Panc1 (cell line): ENCODE measurements around the gene DNAJC3.

DNA sequence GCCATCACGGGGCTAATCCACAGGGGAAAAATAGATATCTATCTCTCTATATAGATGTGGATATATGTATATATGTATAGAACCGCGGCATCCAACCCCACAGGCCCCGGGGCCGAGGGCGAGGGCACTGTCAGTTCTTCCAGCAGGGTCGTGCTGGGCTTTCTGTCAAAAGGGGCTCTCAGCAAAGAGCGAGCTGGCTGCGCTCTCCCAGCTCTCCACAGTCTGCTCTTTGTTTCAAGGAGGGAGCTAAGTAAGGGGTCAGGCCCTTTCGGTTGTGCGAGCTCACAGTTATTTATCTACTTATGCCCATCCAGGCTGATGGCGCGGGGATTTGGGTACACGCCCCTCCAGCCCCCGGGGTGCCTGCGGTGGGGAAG lies 3.3 kb downstream of the SLITRK1 start:
- RRBS, 2 experiments: no CpG with 5 or more reads among the region's 16 CpGs

GRCh38 chr13:83881758-83882095 lies 547 bp downstream of the SLITRK1 start:
- RRBS, 2 experiments: no CpG with 5 or more reads among the region's 7 CpGs

DNA sequence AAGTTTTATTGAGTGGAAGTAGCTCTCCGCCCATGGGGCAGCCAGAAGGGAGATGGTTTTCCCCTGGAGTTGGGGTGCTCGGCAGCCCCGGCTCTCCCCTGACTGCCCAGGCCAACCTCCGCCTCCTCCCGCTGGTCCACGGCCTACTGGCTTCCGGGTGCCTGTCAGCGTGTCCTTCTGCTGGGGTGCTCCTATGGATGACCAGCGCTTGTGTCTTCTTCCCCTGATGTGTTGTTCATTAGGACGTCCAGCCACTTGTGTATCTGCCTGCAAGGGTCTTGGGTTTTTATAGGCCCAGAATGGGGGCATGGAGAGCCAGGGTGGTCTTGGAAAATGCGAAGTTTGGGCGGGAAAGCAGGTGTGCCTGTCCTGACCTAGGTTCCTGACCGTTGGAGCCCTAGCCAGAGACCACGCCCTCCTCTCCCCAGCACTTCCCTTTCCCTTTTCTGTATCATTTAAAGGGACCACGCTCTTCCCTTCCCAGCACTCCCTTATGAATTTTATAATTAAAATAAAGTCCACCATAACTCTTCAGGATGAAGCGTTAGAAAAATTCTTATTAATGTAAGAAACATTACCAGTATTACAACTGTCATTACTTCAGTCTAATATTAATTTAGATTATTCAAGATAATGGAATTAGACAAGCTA lies 139.8 kb downstream of the SLITRK5 start:
- RRBS, 2 experiments: 5 to 14% methylated on average over 5 of the region's 16 CpGs

DNA sequence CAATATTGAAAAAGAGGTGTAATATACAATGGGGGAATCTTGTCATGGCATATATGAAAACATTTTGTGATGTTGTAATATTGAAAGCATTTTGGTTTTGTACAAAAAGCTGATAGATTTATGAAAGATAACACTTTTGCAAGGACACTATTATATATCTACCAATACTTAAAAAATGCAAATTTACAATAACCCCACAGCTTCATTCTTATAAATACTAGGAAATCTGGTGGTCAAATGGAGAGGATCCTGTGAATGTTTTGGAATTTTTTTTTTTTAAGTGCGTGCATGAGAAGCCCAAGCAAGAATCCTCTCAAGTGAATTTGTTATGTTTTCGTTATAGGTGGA lies 1263.0 kb downstream of the SLITRK5 start:
- RRBS, 2 experiments: no CpG with 5 or more reads among the region's 2 CpGs

GRCh38 chr13:92806302-92806736 lies 420.3 kb upstream of the GPC6 start:
- RRBS, 2 experiments: no CpG with 5 or more reads among the region's 4 CpGs

GRCh38 chr13:94184982-94185232 lies 294.6 kb downstream of the DCT start:
- RRBS, 2 experiments: no CpG with 5 or more reads among the region's 2 CpGs

- RRBS, 2 experiments: no CpG with 5 or more reads among the region's 5 CpGs
These were observed 176.3 kb downstream of the DCT start for GRCh38 chr13:94303279-94303523.

DNA sequence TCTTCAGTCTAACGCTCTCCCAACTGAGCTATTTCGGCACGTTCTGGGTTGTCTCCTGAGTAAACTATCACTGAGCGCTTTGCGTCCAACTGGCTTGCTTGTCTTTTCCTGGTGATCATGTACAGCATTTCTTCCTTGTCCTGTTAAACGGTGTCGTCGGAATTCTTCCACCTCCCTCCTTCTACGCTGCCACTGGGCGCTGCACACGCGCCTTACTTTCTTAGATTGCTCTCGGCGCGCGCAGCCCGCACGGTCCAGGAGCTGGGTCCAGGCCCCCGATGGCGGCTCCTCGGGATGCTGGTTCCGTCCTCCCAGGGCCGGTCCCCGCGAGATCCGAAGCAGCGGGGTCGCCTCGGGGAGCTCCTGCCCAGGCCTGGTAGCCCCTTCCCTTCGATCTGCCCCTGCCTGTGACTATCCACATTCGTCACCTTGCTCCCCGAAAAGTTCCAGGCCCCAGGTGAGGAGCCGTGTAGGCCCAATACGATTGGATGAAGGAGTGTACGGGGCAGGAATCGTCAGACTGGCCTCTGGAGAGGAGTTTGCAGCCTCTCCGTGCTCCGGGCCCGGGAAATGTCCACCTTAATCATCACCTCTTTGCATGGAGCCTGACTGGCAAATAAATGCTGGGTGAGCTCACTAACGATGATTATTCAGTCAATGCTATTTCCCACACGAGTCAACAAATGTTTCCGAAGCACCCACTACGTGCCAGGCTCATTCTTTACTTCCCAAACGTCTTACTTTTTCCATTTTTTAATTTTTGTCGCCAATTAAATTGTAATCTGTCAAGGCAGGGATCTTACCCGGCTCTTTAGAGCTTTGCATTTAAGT lies 46.1 kb downstream of the TGDS start:
- RRBS, 2 experiments: no CpG with 5 or more reads among the region's 46 CpGs

DNA sequence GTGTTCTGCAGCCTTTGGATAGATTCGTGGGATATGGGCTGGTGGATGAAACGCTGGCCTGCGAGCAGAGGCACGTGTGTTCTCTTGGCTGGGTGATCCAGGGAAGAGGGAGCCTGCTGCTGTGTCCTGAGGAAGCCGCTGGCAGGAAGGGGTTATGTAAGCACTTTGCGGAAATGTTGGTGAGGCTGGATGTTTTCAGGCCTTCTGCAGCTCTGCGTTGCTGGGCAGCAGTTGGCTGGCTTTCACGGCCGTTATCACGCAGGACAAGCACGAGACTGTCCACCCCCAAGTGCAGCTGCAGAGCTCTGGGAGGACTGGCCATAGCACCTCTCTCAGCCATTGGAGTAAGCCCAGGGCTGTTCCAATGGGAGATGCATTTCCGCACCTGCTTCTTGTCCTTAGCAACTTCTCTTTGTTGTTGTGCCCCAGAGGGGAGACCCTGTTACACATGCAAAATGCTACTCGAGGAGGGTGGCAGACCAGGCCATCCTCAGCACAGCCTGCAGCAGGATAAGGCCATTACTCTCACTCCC lies 147.0 kb upstream of the SOX21 start:
- RRBS, 2 experiments: no CpG with 5 or more reads among the region's 13 CpGs

DNA sequence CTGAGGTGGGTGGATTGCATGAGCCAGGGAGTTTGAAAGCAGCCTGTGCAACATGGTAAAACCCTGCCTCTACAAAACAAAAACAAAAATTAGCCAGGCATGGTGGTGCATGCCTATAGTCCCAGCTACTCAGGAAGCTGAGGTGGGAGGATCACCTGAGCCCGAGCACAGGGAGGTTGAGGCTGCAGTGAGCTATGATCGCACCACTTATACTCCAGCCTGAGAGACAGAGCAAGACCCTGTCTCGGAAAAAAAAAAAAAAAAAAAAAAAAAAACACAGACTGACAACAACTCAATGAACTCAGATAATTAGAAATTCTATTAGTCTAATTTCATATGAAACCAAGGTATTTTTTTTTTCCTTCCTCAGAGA lies 22.7 kb downstream of the ABCC4 start:
- RRBS, 2 experiments: no CpG with 5 or more reads among the region's 3 CpGs

GRCh38 chr13:95300722-95301120 lies 530 bp downstream of the ABCC4 start:
- RRBS, 2 experiments: under 1 to 3% methylated on average over 10 of the region's 33 CpGs

- RRBS, 2 experiments: no CpG with 5 or more reads among the region's 3 CpGs
These were observed 13.2 kb upstream of the ABCC4 start for GRCh38 chr13:95314445-95314908.

GRCh38 chr13:95492367-95492645 lies 60.2 kb upstream of the CLDN10 start:
- RRBS, 2 experiments: no CpG with 5 or more reads among the region's 4 CpGs

DNA sequence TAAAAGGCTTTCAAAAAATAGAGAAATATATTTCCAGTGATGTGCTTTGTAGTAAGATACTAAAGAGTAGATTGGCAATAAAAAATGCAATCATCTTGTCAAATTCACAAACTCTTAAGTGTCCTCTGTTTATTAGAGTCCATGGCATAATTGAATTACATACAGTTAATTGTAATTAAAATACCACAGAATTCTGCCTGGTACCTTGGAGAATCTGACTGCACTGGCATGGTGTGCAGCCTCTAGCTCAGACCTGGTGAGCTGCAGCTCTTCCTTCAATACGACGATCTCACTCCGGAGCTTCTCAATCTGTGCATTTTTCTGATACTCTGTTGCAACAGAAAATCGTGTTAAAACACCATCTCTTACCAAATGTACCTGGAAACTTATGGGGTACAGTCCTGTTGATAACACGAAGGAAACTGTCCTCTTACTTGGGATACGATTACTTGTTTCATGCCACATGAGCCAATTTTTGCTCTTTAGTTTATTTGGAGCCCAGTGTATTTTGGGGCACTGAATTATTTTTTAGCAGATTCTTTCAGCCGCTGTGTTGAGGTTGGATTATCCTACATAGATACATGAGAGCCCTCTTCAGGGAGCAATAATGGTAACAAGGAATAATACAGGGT lies 14.6 kb downstream of the DZIP1 start:
- RRBS, 2 experiments: no CpG with 5 or more reads among the region's 7 CpGs

- RRBS, 2 experiments: 1 to 5% methylated on average over 43 of the region's 63 CpGs
These were observed at the start of gene DNAJC3 for GRCh38 chr13:95677080-95677775. Gene DNAJC3, plus strand, starts transcription at chr13:95677139.

GRCh38 chr13:97242600-97243312 lies 20.6 kb downstream of the MBNL2 start:
- RRBS, 2 experiments: no CpG with 5 or more reads among the region's 15 CpGs

DNA sequence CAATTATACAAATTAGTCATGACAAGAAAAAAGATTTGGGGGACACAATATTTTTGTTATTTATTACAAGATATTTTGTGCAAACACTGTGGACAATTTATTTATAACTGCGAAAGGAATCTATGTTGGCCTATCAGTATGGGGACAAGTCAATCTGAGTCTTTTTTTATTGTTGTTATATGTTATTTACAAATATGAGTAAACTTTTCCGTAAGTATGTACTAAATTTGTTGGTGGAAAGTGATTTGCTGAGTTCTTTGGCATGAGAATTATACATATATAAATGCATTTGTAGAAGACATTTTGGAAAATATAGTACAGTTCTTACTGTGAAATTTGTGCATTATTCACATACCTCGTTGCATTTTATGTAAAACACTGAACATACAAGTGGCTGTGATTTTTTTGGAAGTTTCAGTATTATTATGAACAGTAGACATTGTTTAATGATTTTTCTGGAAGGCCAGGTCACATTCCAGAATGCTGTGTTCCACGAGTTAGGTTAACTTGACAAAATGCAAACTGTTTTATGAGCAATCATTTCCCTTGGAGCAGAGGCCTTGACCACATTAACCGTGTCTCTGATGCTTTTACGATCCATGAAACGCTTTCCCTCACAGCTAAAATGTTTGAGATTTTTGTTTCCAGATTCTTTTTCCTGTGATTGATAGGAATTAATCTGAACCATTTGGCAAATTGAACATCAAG lies 57.6 kb downstream of the MBNL2 start:
- RRBS, 2 experiments: no CpG with 5 or more reads among the region's 7 CpGs

DNA sequence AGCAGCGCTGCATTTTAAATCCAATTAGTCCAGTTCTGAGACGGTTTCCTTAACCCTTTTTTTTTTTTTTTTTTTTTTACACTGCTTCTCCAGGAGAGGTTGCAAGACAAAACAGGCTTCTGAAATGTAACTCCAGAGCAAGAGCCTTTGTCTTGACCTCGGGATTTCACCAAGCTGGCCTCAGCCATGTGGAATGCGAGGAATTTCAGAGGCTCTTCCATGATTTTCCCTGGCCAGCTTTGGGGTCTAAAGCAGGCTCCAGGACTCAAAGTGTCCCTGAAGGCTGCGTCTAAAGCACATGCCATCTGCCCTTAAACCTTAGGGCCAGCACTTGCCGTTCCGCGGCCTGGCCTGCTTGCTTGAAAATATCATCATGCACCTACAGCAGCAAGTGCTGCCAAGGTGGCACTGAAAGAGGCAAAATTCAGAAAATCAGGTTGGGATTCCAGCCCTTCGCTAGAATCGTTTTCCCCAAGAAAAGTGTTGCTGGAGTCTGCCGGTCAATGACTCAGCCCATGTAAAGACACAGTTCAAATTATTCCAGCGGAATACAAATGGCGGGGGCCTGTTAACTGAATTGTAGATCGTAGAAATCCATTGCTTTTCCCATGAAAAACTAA lies 105.7 kb upstream of the RAP2A start:
- RRBS, 2 experiments: no CpG with 5 or more reads among the region's 14 CpGs

GRCh38 chr13:98144042-98144343 lies 1.1 kb downstream of the FARP1 start:
- RRBS, 2 experiments: no CpG with 5 or more reads among the region's 10 CpGs

DNA sequence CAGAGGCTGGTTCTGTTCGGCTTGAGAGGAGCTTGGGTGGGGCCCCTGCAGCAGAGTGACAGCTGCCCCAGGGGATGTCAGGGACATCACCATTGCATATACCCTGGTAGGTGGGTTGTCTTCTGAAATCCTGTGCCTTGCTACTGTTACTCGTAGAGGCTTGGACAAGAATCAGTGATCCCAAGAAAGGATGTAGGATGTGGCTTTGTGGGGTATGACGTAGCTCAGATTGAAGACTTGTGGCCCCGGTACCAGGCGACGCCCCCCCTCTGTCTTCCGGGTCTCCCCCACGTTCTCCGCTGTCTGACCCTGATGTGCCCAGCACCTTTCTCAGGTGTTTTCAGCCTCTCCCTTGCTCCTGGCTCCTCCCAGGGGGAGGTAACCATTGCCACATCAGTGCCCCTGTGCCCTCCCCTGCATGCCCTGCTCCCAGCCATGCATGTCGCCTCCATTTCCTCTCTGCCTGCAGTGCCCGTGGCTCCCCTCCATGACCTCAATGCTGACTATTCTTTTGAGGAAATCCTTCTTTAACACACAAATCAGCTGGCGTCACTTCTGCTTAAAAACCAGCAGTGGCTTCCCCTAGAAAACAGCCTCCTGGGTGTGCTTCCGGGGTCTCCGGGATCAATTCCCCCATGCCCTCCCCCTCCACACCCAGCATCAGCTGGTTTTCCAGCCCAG lies 102.7 kb upstream of the RNF113B start:
- RRBS, 2 experiments: no CpG with 5 or more reads among the region's 14 CpGs